RPMI7951 (cell line): ENCODE measurements around a stretch of chr17.

DNA sequence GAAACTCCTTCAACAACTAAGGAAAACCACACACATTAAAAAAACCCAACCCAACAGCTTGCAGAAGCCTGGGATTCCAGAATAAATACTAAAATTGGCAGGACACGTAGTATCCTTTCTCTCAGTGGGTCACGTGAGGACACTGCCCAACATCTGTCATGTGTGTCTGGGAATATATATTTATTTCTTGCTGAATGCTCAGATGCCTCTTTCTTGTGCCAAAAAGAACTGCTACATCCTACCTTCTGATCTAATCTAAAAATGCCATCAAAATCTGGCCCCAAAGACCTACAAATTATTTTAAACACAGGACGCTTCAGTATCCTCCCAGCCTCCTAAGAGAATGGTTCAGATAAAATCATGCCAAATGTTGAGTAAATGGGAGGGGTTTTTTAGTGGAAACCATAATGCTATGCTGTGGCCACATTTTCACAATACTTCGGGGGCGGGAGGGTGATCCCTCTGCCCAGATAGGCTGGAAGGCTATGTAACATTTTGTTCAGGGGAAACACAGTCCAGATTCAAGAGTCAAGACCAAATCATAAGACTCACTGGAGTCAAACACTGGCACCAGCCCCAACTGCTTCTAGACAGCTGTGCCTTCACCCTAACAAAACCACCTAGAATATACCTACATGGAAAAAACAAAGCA lies 22.9 kb upstream of the CORO6 start:
- RAMPAGE, long total RNA = no peak

DNA sequence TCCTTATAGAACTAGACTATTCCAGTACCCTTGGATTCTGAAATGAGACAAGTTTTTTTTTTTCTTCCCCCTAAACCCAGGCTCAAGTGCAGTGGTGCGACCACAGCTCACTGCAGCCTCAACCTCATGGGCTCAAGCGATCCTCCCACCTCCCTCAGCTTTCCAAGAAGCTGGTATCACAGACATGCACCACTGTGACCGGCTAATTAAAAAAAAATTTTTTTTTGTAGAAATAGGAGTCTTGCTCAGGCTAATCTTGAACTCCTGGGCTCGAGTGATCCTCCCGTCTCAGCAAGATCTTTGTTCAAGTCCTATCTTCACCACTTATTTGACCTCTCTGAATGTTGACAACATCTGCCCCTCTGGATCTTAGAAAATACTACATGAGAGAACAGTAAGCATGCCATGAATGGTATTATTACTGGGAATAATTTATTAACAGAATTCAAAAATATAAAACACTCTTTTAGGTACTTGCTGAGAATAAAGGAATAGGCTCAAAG lies 26.7 kb upstream of the CORO6 start:
- RAMPAGE, long total RNA = no peak

DNA sequence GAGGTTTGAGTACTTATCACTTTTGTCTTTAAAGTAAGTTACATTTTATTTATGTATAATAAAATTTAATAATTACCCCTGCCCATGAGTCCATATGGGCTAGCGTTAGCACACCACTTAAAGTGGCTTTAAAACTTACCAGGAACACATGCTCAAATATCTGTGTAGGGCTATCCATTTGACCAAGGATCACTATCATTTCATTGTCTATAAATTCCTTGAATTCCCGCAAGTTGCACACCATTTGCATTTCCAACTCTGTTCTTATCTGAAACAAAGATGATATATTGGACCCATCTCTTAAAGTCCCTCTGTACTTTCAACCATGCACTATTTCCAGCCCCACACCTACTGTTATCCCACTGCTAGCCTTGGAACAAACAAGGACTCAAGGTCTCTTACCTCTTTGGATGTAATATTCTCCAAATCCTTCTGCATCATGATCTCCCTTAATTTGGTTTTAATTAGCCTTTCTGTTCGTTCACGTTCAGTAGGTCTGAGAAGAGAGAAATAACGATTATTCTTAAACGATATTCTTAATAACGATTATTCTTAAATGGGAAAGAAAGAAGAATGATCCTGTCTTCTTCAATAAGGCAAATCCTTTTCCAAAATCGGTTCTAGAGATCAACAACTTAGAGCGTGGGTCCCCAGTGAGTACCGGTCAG lies 44.1 kb upstream of the CORO6 start:
- RAMPAGE, long total RNA = no peak

DNA sequence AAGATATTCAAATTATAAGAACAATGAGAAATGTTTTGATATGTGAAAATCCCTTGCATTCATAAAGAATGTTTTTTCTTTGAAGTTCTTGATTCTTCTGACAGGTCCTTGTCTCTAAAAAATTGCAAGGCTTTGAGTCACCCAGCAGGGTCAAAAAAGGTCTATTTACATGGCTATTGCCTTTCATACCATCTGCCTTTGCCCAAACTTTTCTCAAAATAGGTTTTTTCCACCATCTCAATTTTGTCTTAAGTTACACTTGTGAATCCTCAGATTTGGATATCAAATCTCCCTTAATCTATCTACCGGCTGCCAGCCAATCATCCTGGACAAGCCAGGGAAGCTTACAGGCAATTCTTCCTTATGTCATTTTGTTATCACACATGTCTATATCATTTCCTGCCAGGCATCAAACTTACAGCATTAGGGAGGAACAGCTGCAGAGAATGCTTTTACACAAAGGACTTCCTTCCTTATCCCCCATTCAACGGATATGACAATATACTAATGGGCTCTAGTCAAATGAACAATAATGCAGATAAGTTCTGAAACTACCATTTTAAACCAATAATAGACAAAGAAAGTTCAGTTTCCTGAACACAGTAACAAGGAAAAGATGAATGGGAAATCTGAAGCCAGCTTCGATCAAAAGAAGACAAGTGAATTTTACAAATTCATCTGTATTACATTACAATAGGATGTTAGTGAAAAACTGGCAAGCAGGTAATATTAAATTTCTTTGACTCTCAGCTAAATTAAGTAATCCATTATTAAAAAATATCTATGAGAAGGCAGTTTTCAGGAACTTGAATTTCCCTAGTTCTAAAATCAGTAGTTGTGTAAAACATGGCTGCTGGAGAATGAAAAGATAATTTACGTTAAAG lies 104.2 kb upstream of the CORO6 start:
- RAMPAGE, long total RNA = no peak

GRCh38 chr17:29758339-29759178 lies 135.8 kb upstream of the CORO6 start:
- RAMPAGE, long total RNA = no peak

DNA sequence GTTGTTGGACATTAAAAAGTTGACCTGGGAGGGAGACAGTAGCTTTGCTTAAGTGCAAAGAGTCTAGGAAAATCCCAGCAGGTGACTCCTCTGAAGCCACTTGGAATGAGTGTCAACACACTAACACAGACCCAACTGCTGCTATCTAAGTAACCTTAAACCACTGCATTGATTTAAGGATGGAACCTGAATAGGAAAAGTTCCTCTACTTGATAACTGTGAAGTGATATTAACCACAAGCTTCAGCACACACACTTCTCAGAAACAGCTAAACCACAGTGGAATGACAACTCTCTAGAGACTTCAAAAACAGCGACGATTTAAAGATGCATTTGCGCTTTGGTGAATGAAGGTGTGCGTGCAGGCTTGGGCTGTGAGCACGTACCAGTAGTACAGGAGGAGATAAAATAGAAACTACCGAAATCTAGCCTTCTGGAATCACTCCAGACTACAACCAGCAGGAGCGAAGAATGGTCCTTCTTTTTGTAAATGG lies 137.6 kb upstream of the CORO6 start:
- RAMPAGE, long total RNA = no peak

GRCh38 chr17:29760710-29761796 lies 138.3 kb upstream of the CORO6 start:
- RAMPAGE, long total RNA = no peak

GRCh38 chr17:29830081-29830659 lies 99.9 kb downstream of the SSH2 start:
- RAMPAGE, long total RNA = no peak

DNA sequence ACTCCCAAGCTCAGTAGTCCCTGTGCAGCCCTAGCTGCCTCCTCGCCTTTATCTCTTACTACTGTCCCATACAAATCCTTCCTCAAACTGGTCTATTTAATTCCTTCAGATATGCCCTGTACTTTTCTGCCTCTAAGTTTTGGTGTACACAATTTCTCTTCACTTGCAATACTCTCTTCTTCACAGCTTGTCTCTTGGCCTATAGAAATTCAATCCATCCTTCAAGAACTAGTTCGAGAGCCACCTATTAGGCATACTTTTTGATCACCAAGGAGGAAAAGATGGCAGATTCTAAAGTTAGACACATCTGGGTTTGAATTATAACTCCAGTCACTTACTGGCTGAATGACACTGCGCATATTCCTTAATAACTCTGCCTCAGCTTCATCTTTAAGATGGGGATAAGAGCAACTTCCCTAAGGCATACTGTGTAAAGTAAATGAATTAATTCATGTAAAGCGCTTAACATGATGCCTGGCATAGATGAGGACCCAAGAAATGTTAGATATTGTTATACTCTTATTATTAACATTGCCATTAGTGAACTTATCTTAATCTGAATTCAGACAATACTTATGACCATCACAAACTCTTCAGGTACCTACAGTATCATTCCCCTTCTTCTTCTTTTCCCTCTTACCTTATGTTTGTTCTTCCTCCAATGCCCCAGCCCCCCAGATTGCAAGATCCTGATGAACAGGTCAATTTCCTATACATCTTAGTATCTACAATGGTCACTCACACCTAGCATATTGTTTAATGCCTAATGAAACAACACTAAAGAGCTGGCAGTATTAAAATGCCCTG lies 3.2 kb downstream of the SSH2 start:
- RAMPAGE, long total RNA = no peak

DNA sequence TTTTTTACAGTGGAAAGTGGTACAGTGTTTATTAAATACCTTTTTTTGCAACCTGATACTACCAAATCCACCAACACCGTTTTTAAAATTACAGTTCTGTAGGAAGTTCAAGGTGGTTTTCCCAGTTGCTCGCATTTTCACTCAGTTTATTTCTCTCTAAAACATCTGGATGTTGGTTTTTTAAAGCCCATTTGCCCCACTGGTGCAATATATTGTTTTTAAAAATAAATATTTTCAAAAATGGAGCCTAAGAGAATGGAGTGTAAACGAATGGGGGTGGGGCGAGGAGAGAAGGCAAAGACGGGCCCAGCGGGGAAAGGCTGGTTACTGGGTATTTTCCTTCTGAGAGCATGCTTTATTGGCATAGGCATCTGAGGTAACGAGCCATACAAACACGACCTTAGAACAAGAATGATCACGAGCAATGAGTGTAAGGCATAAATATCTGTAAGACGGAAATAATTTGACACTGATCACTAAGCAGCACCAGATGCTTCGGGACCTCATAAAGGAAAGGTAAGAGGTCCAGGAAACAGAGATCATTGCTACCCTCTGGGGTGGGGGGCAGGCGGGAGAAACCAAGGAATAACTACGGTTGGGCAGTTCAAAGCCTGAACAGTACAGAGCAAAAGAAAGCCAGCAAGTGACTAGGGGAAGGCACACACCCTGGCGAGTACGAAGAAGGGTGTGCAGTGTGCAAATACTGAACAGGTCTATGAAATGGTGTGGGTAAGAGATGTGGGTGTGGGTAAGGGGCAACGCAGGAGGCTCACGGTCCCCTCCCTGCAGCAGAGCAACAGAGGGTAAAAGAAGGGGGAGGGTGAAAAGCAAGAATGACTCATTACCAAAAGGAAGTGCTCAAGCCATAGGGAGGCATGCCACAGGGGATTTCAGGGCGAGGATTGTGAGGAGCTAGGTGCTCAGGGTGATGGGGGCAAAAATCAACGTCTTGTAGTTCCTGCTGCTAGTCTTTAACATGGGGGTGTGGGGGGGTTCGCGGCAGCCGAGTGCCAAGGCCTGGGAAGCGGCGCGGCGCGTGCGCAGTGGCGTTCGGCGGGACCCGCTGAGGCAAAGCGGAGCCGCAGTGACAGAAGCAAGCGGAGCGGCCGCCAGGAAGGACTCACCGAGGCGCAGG lies 847 bp downstream of the SSH2 start:
- RAMPAGE, long total RNA = no peak

DNA sequence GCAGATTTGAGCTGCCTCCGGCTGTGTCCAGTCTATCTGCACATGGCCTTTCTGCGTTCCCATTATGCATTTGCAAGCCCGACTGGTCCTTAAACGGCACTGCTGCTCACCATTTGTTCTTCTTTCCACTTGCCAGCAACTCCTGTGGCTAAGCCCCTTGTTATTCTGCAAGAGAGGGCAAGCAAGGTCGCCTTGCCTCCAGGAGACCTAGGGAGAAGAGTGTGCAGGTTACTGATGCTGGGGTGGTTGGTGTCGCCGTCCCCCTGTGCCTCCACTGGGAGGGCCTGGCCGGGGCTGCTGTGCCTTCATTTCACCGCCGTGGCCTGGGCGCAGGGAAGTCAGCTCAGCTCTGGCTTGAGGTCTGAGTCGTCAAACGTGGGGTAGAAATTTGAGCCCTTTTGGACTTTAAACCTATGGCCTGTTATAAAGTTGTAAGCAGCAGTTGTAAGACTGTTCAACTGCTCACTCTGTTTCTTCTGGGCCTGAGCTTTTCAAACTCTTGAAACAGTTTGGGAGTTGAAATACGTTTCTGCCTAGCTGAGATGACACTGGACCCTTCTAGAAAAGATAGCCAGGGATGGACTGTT lies 12.7 kb downstream of the SLC6A4 start:
- RAMPAGE, long total RNA = no peak

DNA sequence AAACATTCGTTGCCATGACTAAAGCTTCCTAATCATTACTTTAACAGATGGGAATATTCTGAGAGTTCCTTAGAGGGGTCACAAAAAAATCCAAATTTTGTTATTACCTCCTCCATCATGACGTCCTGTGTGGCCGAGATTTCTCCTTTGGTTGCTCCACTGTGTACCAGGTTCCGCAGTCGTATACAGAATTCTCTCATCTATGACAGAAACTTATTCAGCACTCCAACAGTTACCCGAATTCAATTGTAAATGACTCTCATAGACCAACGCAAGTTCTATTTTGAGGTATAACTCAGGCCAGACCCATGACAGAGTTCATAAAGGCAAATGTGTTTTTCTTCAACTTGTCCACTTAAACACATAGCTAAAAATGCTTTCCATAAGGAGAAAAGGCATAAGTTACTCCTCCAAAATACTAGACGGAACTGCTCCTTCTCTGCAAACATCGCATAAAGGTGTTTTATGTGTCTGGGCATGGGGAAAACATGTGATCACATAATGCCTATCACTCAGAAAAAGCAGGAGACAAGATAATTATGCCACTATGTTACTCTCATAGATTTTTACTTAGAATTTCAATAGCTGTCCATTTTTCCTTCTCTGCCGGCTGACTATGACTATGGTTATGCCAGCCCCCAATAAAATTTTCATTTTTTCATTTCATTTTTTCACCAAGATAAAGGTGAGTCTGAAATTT lies 6.3 kb downstream of the BLMH start:
- RAMPAGE, long total RNA = no peak

DNA sequence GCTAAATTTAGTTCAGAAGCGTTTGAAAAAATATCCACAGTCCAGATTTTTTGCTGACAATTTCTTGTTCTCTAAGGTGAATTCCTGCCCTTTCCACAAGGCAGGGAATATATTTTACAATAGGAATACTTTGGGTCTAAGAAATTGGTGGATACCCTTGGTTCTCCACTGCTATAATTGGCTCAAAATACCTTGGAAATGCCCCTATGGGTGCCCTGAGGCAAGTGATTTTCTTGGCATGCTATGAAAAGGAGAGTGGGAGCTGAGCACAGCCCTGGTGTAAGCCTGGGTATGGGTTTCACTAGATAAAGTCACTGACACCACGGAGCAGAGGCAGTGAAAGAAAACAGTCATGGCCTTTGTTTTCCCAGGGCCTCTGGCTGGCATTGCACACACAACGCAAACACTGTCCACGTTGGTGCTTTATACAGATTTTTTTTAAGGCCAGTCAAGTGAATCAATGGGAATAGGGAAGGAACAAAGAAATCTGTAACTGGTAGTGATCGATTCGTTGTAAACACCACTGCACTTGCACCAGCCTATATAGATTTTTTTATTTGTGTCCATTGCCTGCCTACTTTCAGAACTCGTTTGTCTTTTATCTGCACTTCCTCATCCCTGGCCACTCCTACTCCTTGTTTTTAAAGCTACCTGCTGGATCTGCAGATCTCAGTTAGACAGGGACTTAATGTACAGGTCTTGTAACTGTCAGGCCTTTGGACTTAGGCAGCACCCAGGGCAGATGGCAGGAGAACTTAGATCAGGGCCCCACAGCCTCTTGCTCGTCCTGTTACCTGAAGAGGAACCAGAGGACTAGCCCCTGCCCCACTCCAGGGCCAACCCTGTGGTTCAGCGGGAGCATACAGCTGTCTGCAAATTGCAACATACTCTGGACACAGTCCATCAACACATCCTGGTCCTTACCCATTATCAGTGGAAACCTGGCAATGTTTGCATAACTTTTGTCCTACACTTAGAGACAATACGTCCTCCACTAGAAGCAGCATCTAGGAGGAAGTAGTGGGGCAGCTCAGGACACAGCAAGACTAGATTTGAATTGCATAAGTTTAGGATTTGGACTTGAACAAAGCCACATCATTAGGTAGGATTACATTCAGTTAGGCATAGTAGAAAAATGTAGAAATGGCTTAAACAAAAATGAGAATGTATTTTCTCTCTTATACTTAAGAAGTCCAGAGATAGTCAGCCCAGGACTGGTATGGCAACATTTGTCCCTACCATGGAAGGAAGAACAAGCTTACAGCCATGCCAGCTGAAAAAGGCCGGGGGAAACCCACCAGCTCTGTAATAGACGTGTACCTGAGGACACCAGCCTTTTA lies 10.7 kb upstream of the TMIGD1 start:
- RAMPAGE, long total RNA = no peak

- RAMPAGE, long total RNA = no peak
These were observed 15.4 kb upstream of the GOSR1 start for GRCh38 chr17:30461774-30462278.

- RAMPAGE, long total RNA = no peak
These were observed 89.1 kb downstream of the CRLF3 start for GRCh38 chr17:30735274-30735983.

GRCh38 chr17:30991169-30991534 lies 20.3 kb downstream of the RNF135 start:
- RAMPAGE, long total RNA = no peak

GRCh38 chr17:31058831-31059324 lies 35.9 kb upstream of the NF1 start:
- RAMPAGE, long total RNA = no peak

DNA sequence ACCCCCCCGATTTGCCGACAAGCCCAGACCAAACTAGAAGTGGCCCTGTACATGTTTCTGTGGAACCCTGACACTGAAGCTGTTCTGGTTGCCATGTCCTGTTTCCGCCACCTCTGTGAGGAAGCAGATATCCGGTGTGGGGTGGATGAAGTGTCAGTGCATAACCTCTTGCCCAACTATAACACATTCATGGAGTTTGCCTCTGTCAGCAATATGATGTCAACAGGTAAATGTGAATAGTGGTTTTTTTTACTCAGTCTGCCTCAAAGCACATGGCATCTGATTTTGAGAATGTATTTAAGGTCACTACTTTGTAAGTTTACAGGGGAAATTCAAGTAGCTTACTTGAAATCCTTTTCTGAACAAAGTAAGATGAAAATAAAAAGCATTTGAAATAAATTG lies 70.6 kb downstream of the OMG start:
- RAMPAGE, long total RNA = no peak

- RAMPAGE, long total RNA = no peak
These were observed 745 bp downstream of the RAB11FIP4 start for GRCh38 chr17:31392196-31392643.

DNA sequence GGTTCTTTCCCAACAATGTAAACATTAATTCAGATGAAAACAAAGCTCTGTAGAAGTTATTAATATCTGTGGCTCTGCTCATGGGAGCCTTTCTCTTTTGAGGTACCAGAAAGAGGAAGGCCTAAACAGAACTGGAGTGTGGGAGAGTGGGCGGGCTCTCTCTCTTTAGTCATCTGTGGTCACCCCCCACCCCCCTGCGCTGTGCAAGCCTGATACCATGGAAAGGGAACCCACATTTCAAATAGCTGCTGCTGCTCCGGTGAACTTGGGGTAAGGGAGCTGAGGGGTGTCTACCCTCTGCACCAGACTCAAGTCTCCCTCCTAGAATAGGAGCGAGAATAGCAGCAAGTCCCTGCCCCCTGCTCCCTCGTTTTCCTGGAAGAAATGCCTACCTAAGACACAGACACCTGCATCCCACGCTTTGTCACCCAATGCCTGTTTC lies 101.8 kb downstream of the RAB11FIP4 start:
- RAMPAGE, long total RNA = no peak